ENCODE measurements around the gene CD58.

- PRO-cap, 2 experiments, result no peak in any of the 2 experiments
Observed at GRCh38 chr1:116509164-116509801, 61.5 kb downstream of the CD58 start.

GRCh38 chr1:116564729-116565675, 5.8 kb downstream of the CD58 start:
- PRO-cap, 2 experiments, result no peak in any of the 2 experiments

GRCh38 chr1:116570222-116571351, at the start of gene CD58:
TSS of gene CD58 (minus strand) at chr1:116571026.
- PRO-cap, 2 experiments, result peak in 2 of 2 experiments; most common plus-strand start chr1:116570563 (in 2); most common minus-strand start chr1:116570388 (in 1)

DNA sequence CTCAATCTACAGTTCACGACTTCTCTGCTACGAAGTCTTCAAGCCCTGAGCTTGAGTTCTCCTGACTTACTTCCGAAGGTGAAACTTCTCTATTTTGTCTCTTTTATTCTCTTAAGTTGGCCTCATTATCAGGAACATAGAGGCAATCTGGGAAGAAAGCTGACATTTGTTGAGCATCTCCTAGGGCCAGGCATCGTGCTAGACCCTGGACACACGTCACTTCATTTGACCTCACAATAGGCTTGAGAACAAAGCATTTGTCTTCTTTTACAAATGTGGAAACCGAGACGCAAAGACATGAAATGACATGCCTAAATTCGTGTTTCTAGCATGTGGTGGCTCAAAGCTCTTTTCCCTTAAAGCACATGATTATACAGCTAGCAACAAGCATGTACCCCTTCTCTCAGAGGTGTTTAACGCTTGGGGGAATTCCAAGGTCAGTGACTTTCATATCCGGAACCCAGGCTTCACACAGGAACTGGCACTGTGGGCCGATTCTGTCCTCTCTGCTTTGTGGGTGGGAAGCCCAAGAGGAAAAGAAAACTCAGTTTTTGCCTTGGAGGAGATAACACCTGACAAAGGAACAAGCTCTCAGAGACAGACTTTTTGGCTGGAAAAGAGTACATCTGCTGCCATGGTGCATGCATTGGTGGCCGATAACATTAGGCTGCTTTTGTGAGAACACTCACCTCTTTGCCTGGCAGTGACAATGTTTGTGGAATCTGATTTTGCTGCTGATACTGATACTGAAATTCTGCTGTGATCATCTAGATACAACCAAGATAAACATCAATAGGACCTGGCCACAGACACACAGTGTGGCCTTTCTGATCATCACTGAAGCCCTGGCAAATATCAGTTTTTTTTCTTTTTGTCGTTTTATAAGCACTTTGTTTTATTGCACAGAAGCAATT, 15.4 kb upstream of the CD2 start:
- PRO-cap, 2 experiments, result no peak in any of the 2 experiments

- PRO-cap, 2 experiments, result no peak in any of the 2 experiments
Observed at GRCh38 chr1:116764374-116765002, 10.3 kb downstream of the CD2 start.

DNA sequence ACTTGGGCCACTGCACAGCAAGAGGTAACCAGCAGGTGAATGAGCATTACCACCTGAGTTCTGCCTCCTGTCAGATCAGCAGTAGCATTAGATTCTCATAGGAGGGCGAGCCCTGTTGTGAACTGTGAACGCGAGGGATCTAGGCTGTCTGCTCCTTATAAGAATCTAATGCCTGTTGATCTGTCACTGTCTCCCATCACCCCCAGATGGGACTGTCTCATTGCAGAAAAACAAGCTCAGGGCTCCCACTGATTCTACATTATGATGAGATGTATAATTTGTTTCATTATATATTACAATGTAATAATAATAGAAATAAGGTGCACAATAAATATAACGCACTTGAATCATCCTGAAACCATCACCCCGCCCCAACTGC, 49.3 kb downstream of the CD2 start:
- PRO-cap, 2 experiments, result no peak in any of the 2 experiments

DNA sequence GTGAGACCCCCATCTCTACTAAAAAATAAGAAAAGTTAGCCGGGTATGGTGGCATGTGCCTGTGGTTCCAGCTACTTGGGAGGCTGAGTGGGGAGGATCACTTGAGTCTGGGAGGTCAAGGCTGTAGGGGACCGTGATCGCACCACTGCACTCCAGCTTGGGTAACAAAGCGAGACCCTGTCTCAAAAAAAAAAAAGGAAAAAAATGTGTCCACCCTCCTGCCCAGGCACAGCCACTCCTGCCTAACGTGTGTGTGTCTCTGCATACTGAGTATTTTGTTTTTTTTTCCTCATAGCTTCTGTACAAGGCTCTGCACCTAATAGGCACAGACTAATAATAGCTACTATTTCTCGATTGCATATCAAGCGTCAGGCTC, 4.8 kb downstream of the PTGFRN start:
- PRO-cap, 2 experiments, result no peak in any of the 2 experiments

DNA sequence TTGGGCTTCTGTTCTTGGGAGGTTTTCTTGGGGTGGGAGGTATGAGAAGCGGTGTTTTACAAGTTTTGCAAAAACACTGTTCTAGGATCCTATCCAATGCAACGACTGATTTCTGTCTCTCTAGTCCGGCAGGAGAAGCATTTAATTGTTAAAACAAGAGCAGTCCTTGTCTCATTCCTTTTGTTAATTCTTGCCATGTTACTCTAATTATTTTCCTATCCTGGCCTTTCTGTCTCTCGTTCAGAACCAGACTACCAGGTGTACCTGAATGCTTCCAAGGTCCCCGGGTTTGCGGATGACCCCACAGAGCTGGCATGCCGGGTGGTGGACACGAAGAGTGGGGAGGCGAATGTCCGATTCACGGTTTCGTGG, 40.6 kb upstream of the CD101 start:
- PRO-cap, 2 experiments, result no peak in any of the 2 experiments

- PRO-cap, 2 experiments, result no peak in any of the 2 experiments
Observed at GRCh38 chr1:117001376-117001562, 291 bp upstream of the CD101 start.

- PRO-cap, 2 experiments, result no peak in any of the 2 experiments
Observed at GRCh38 chr1:117061748-117062697, 1.9 kb downstream of the TTF2 start.

GRCh38 chr1:117120583-117121235, 840 bp downstream of the TRIM45 start:
- PRO-cap, 2 experiments, result no peak in any of the 2 experiments

GRCh38 chr1:117146604-117147207, 25.2 kb upstream of the TRIM45 start:
- PRO-cap, 2 experiments, result no peak in any of the 2 experiments

GRCh38 chr1:117544836-117545169, 61.0 kb upstream of the TENT5C start:
- PRO-cap, 2 experiments, result no peak in any of the 2 experiments

DNA sequence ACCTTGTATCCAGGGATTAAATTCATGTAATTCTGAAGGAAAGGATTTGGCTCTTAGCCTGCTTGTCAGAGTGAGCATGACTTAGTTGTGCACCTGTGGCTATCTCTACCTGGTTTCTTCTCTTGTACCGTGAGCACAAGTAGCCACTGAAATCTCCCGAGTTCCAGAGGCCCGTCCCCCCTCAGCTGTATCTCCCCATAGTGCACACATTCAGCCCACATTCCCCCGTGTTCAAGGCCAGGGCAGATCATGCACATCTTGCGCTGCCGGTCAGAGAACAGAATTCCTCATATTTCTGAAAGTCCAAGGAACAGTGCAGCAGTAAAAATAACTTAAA, 2.3 kb downstream of the TENT5C start:
- PRO-cap, 2 experiments, result no peak in any of the 2 experiments

GRCh38 chr1:117631972-117632707, 26.3 kb downstream of the TENT5C start:
- PRO-cap, 2 experiments, result no peak in any of the 2 experiments

- PRO-cap, 2 experiments, result no peak in any of the 2 experiments
Observed at GRCh38 chr1:117632938-117633216, 27.0 kb downstream of the TENT5C start.

- PRO-cap, 2 experiments, result no peak in any of the 2 experiments
Observed at GRCh38 chr1:117641368-117641677, 35.5 kb downstream of the TENT5C start.

DNA sequence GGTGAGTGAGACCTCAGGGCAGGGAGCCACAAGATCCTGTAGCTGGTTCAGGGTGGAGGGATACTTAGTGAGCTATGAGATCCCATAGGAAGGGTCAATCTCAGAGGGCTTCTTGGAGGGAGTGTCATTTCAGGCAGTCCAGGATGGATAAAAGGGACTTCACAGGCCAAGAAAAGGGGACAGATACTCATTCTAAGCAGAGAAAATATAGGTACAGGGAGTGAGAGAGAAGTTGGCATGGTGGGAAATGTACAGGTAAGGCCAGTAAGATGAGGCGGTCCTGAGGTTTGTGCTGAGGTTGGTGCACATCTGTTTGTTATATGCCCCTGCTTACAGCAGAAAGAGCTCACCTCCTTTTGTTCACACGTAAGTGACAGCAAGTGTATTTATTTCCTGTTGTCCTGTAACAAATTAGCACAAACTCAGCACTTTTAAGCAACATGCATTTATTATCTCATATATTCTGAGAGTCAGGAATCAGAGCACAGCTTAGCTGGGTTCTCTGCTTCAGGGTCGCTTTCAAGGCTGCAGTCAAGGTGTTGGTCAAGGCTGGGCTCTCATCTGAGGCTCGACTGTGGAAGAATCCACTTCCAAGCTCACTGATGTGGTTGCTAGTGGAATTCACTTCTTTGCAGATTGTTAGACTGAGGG, 45.7 kb downstream of the TENT5C start:
- PRO-cap, 2 experiments, result no peak in any of the 2 experiments

- PRO-cap, 2 experiments, result no peak in any of the 2 experiments
Observed at GRCh38 chr1:117682356-117682866, 76.6 kb downstream of the TENT5C start.

DNA sequence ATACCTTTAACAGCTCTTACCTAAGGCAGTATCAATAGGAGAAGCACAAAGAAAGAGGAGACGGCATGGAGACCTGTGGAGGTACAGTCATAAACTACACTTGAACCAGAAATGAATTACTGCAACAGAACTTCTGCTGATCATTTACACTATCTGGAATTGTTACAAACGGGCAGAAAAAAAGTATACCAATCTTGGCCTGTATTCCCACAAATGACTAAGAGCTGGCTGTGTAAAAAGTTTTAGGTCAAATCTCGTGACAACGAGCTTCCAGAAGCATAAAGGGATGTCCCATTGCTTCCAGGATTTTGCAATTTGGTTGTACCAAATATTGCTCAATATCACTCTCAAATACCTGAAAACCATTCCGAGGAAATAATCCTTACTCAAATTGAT, 175.7 kb downstream of the TBX15 start:
- PRO-cap, 2 experiments, result no peak in any of the 2 experiments

All from Colon Carcinoma Metastatic in the Lung (tissue), 2 donors.